LNCaP clone FGC (cell line): ENCODE measurements around a stretch of chr7.

DNA sequence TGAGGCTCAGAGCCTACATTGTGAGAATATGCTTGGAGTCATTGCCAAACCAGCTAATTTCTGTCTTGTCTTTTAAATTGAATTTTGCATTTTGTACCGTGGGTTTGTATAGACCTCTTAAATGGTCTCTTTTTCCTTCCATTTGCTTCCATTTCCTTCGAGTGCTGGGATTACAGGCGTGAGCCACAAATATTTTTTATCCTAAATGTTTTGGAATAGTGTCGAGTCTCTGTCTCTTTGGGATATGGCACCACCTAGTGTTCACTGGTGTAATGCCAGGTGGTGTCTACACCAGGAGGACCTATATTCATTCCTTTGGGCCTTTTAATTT lies 44.0 kb downstream of the SHH start:
- RRBS, 2 experiments: no CpG with 5 or more reads among the region's 4 CpGs

- RRBS, 2 experiments: no CpG with 5 or more reads among the region's 5 CpGs
Measured at GRCh38 chr7:156055062-156055434, 242.8 kb upstream of the SHH start.

- RRBS, 2 experiments: no CpG with 5 or more reads among the region's 4 CpGs
Measured at GRCh38 chr7:156204048-156204320, 391.7 kb upstream of the SHH start.

DNA sequence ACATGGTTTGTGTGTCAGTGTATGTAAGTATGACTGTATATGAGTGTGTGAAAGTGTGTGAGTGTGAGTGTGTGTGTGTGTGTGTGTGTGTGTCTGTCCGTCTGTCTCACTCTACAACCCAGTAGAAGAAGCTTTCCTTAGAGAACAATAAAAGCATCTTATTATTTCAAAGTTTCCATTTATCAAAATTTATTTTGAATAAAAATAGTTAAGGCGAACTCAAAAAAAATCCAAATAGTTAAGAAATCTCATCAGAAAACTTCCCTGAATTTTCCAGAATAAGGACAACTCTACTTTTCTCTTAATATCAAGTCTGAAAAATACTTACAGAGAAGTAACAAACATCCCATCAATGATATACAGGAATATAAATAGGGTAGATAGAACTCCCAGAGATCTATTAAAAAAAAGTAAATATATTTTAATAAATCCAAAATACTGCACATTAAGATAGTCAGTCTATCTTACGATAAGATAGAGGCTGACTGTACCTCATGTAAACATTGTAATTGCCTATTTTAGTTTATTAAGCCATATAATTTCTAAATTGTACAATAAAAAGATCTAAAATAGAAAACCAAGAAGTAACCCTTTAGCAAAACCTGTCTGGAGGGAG lies 122.3 kb downstream of the RNF32 start:
- RRBS, 2 experiments: no CpG with 5 or more reads among the region's 3 CpGs

GRCh38 chr7:156832357-156833075 lies 60.5 kb downstream of the LMBR1 start:
- RRBS, 2 experiments: no CpG with 5 or more reads among the region's 2 CpGs

- RRBS, 2 experiments: 2% methylated on average over 13 of the region's 33 CpGs
Measured at GRCh38 chr7:157000033-157000406, 10.4 kb downstream of the MNX1 start.

- RRBS, 2 experiments: no CpG with 5 or more reads among the region's 6 CpGs
Measured at GRCh38 chr7:157168751-157169130, 30.0 kb downstream of the UBE3C start.

- RRBS, 2 experiments: no CpG with 5 or more reads among the region's 24 CpGs
Measured at GRCh38 chr7:157183349-157184233, 44.9 kb downstream of the UBE3C start.

- RRBS, 2 experiments: no CpG with 5 or more reads among the region's 11 CpGs
Measured at GRCh38 chr7:157209677-157210477, 71.2 kb downstream of the UBE3C start.

DNA sequence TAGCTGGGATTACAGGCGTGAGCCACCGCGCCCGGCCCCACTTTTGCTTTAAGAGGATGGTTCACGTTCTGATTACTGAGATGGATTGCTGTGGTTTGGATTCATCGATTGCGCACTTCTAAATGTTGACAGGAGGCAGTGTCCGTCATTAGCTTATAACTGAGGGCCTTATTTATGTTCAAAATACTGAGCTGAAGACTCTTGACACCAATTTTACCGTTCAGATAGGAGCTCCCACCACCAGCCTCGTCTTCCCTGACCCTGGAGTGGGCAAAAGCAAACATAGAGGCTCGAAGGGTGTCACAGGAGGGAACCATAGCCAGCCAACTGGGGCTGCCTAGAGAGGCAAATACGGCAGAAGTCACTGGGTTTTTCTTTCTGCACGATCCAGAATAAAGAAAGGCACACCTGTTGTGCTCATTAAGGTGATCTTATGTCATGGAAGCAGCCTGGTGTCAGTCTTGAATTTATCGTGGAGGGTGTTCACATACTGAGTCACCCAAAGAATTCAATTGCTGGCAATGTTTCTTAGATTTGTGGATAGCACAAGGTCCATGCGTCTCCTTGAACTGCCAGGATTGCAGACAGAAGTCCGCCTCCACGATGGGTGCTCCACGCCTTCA lies 65.7 kb upstream of the DNAJB6 start:
- RRBS, 2 experiments: no CpG with 5 or more reads among the region's 18 CpGs

- RRBS, 2 experiments: no CpG with 5 or more reads among the region's 3 CpGs
Measured at GRCh38 chr7:157352309-157352769, 15.5 kb downstream of the DNAJB6 start.

DNA sequence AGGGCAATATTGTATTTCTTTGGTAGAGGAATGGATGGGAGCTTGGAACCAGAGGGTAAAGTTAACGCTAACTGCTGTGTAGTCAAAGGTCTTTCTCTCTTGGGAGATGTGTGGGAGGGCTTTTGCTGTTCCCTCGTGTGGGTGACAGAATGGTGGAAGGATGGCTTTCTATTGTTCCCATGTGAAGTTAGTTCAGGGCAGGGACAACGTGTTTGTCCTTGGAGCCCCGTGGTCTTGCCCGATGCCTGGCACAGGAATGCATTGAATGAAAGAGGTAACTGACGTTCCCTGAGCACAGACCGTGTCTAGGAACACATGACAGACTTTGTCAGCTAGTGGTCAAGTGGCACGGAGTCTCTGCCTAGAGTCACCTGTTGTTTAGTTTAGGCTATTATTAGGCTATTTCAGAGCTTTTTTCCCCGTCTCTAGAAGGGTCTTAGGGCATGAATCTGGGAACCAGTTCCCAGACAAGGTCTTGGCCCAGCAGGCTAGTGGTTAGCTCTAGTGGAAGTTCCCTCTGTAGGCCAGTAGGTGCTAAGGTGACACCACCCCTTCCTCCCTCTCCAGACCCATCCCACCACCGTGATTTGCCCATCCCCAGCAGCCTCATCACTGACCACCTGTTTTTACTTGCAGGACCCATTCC lies 21.2 kb downstream of the DNAJB6 start:
- RRBS, 2 experiments: no CpG with 5 or more reads among the region's 10 CpGs

DNA sequence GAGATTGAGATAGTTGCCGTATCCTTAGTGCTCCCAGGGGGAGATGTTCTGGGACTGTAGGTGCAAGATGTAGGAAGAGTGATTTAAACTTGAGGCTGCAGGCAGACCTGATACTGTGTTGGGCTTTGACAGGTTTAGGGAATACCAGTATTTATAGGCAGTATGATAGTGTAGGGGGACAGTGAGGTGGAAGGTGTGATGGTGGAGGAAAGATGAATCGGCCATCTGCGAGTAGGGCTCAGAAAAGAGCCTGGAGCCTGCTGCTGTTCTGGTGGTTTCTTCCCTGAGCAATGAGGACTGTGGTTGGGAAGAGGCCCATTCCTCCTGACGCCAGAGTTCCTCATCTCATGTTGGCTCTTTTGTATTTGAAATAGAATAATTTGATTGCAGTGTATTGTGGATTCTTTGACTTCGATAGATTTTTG lies 38.2 kb downstream of the DNAJB6 start:
- RRBS, 2 experiments: no CpG with 5 or more reads among the region's 5 CpGs

DNA sequence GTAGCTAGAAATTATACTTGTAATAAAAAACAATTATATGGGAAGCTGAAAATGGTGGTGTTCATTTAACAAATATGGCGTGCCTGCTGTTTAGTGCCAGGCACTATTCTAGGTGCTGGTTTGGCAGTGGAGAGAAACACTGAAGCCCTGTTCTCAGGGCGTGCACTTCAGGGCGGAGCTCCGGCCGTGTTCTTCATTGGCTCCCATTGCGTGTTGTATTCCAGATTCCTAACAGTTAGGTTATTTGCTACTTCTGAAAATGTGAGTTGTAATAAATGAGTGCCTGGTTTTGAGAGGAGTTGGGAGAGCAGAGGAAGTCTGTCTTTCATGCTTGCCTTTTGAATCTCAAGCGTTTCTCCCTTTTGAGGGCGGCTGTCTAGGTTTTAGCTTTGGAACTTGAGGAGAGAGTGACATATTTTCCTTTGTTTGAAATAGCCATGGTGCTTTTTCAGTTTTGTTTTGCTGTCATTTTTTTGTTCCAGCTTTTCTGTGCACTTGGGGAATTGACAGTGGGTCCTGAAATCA lies 38.7 kb downstream of the DNAJB6 start:
- RRBS, 2 experiments: no CpG with 5 or more reads among the region's 8 CpGs

DNA sequence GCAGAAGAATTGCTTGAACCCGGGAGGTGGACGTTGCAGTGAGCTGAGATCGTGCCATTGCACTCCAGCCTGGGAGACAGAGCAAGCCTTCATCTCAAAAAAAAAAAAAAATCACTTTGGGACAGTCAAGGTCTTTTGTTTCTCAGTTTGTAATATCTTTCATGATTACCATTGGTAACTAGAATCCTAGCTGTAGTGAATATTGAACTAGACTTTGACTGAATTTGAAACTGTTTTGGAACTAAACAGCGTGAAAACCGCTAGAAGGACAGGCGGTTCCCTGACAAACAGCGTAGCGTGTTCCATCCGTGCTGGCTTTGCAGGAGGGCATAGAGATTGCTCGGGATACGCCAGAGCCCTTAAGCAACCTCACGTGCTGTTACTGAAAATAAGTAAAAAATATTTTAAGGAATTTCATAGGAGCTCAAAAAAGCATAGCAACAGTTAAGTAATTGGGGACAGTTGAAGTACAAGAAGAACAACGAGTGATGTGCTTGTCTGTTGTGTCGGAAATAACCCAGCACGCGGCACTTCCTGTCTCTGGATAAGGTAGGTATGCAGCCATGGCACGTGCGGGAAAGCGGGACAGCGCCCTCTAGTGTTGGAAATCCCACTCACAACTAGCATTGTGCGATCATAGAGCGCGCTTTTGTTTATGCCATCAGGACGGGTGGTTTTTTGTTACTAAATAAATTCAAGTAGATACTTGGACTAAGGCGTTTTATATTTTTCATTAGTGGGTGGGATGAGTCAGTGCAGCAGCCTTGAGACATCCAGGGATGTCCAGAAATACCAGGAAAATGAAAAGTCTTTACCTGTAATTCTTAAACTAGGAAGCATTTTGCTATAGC lies 50.2 kb downstream of the DNAJB6 start:
- RRBS, 2 experiments: no CpG with 5 or more reads among the region's 25 CpGs

- RRBS, 2 experiments: no CpG with 5 or more reads among the region's 14 CpGs
Measured at GRCh38 chr7:158516804-158517457, 70.7 kb downstream of the PTPRN2 start.

- RRBS, 2 experiments: 39 to 57% methylated on average over 2 of the region's 7 CpGs
Measured at GRCh38 chr7:158540013-158540268, 47.7 kb downstream of the PTPRN2 start.

DNA sequence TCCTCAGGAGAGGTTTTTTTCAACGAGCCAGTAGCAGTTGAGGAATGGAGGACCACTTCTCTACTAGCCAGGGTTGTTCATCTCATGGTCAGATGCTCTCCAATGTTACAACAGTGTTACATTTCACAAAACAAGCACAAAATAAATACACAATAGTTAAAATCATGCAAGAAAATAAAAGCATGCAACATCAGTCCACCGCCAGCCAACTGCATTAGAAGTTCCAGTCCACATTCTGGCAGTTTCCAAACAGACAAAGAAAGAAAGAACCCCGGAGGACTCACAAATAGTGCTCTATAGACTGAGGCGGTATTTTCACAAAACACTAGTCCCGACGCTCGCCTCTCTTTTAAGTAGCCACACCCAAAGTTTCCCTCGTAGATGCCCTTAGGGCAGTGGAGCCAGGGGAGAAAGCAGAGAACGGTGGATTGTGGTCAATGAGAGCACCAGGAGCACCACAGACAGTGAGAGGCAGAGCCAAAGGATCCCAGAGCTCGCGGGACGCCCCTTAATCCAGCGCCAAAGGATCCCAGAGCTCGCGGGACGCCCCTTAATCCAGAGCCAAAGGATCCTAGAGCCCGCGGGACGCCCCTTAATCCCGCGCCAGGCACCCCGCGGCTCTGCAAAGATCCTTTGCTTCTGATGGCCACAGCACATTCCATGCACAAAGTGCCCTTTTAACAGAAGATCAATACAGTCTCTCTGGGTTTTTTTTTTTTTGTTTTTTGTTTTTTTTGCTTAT lies 52.6 kb upstream of the NCAPG2 start:
- RRBS, 2 experiments: no CpG with 5 or more reads among the region's 23 CpGs

DNA sequence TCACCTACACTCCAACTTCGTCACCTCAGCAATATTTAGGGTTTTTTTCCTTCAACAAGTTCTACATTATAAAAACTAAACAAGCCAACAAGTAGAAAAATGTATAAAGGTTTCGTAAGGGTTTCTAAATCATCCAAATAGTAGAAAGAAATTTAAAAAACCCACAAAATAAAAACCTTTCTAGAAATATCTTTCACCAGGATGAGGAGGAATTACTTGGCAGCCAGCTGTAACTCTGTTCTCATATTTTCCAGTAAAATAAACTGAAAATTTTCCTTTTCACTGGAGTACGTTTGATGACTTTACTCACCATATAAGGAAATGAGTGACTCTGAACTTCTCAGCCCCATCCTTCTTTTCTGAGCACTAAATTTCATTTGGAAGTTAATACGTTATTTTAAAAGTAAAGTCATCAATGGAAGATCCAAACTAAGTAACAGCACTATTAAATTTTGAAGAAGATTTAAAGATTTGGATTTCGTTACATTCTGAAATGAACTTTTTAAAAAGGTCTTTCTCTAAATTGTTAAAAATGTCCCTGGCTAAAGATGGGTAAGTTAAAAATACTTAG lies 43.5 kb downstream of the ESYT2 start:
- RRBS, 2 experiments: no CpG with 5 or more reads among the region's 5 CpGs

DNA sequence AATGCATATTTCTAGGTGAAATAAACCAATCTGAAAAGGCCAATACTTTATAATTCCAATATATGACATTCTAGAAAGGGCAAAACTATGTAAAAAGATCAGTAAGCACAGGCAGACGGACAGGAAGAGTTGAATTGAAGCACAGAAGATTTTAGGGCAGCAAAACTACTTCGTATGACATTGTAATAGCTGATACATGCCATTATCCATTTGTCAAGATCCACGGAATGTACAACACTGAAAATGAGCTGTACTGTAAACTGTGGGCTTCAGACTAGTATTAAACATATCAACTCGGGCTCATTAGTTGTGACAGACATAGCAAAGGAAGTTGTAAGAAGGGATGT lies 16.2 kb downstream of the ESYT2 start:
- RRBS, 2 experiments: no CpG with 5 or more reads among the region's 4 CpGs